GM19240 (cell line): ENCODE results near the genes SEC22C and KLHL40.

- RRBS, result no CpG with 5 or more reads among the region's 10 CpGs
Measured at GRCh38 chr3:41120204-41120704, 79.1 kb upstream of the CTNNB1 start.

DNA sequence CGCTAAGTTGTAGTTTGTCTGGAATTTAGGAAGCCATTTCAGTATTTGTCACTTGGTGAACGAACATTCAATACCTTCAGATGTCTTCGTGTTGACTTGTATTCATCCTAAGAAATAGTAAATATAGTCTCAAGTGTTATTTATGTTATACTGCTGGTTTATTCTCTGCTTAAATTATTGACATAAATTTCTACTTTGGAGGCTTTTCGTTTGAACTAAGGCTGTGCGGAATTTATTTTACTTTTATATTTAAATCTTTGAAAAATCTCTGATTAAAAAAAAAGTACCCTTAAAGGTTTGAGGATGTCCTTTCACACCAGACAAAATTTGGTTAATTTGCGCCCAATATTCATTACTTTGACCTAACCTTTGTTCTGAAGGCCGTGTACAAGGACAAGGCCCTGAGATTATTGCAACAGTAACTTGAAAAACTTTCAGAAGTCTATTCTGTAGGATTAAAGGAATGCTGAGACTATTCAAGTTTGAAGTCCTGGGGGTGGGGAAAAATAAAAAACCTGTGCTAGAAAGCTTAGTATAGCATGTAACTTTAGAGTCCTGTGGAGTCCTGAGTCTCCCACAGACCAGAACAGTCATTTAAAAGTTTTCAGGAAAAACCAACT, 1.9 kb downstream of the CTNNB1 start:
- RRBS, result no CpG with 5 or more reads among the region's 7 CpGs

GRCh38 chr3:41202799-41203487, 3.6 kb downstream of the CTNNB1 start:
- RRBS, result no CpG with 5 or more reads among the region's 1 CpG

DNA sequence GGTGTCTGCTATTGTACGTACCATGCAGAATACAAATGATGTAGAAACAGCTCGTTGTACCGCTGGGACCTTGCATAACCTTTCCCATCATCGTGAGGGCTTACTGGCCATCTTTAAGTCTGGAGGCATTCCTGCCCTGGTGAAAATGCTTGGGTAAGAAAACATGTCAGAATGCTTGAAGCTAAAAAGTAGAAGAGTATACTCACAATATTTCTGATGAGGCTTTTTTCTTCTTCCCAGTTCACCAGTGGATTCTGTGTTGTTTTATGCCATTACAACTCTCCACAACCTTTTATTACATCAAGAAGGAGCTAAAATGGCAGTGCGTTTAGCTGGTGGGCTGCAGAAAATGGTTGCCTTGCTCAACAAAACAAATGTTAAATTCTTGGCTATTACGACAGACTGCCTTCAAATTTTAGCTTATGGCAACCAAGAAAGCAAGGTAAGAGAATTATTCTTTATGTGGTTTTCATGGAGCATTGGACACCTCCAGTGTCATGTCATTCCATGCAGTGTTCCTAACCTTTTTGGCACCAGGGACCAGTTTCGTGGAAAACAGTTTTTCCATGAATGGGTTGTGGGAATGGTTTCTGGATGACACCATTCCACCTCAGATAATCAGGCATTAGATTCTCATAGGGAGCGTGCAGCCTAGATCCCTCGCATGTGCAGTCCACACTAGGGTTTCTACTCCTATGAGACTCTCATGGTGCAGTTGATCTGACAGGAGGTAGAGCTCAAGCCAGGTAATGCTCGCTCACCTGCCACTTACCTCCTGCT, 26.3 kb downstream of the CTNNB1 start:
- RRBS, result no CpG with 5 or more reads among the region's 10 CpGs

DNA sequence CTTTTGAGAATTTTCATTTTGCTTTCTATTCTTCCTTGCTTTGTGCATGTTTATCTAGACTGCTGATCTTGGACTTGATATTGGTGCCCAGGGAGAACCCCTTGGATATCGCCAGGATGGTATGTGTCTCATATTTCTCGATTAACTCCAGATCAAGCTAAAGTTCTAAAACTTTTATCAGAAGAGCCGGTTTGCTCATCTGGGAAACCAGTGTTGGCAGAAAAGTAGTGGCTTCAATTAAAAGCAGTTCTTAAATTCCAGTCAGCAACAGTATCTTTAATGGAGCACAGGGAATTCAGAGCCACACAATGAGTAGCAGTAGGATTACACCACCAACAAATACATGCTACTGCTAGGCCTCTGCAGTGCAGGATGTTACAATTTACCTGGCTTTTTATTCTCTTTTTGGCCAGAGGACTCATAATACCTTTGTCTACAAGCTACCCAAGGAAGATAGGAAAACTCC, 38.7 kb downstream of the CTNNB1 start:
- RRBS, result no CpG with 5 or more reads among the region's 3 CpGs

DNA sequence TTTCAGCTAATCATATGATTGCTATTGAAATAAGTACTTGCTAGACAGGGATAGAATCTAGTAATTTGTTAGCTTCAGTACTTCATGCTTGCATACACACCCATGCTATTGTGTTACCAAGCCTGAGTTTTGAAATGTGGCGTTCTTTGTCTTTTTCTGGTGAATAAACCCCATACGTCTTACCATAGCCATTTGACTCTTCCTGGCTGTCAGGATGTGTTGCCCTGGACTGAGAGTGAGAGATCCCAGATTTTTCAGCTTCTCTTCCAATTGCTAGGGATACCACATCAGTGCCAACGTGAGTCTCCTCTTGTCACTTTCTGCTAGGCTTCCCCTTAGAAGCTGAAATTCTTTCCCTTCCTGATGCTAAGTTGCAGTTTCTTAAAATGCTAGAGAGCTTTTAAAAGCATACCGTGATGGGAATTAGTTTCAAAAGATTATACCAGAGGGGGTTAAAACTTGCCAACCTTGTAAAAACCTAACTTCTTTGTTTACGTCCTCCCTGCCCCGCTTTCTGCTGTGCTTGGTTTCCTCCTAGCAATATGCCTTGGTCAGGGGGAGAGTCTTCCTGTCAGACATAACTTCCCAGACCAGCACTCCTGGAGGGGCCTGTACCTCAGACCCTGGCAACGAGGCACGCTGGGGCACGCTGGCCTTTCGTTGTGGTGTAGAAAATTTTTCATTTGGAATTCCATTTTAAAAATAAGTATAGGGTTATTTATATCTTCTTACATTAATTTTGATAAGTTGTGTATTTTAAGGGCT, 62.9 kb upstream of the ULK4 start:
- RRBS, result no CpG with 5 or more reads among the region's 10 CpGs

DNA sequence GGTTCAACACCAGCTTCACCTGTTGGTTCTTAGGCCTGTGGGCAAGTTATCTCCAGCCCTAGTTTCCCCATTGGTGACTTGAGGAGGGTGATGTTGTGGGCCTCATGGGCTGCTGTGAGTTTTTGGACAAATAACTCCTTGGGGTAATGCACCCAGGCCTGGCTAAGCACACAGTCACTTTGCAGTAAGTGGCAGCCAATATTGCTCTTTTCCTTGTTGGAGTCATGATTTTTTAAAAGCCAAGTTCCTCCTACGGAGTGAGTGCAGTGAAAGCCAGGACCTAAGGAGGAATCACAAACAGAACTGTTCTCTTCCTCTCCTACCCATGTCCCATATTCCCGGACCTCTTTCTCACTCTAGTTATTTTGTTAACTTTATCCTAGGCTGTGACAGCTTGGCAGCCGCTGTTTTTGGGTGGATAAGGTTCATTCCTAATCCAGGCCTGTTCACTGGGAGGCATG, 20.2 kb upstream of the TRAK1 start:
- RRBS, result no CpG with 5 or more reads among the region's 3 CpGs

DNA sequence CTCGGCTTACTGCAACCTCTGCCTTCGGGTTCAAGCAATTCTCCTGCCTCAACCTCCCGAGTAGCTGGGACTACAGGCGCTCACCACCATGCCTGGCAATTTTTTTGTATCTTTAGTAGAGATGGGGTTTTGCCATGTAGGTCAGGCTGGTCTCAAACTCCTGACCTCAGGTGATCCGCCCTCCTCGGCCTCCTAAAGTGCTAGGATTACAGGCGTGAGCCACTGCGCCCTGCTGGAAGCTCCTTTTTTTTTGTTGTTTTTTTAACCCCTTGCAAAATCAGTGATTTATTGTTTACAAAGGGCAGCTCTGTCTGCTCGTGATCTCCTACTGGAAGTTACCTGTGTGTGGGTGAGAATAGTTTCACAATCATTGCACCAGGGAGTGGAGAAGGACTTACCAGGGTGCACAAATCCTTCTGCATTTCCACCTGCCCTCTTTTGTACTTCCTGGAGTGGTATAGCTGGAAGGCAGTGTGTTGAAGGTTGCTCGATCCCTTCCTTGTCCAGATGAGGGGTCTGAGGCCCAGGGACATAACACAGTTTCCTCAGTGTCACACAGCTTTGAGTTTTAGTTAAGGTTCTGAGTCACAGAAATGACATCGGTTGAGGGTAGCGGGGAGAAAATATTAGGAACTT, 11.5 kb upstream of the TRAK1 start:
- RRBS, result no CpG with 5 or more reads among the region's 12 CpGs

- RRBS, result no CpG with 5 or more reads among the region's 5 CpGs
Measured at GRCh38 chr3:42345862-42346255, 64.6 kb downstream of the LYZL4 start.

- RRBS, result no CpG with 5 or more reads among the region's 9 CpGs
Measured at GRCh38 chr3:42504198-42504999, 2.0 kb downstream of the VIPR1 start.

GRCh38 chr3:42529634-42529925, 27.1 kb downstream of the VIPR1 start:
- RRBS, result no CpG with 5 or more reads among the region's 2 CpGs

GRCh38 chr3:42532601-42533709, 30.5 kb downstream of the VIPR1 start:
- RRBS, result no CpG with 5 or more reads among the region's 9 CpGs

GRCh38 chr3:42581599-42582829, at the start of gene SEC22C:
SEC22C (minus strand) TSS chr3:42581967.
- RRBS, result 2% methylated on average over 34 of the region's 86 CpGs

DNA sequence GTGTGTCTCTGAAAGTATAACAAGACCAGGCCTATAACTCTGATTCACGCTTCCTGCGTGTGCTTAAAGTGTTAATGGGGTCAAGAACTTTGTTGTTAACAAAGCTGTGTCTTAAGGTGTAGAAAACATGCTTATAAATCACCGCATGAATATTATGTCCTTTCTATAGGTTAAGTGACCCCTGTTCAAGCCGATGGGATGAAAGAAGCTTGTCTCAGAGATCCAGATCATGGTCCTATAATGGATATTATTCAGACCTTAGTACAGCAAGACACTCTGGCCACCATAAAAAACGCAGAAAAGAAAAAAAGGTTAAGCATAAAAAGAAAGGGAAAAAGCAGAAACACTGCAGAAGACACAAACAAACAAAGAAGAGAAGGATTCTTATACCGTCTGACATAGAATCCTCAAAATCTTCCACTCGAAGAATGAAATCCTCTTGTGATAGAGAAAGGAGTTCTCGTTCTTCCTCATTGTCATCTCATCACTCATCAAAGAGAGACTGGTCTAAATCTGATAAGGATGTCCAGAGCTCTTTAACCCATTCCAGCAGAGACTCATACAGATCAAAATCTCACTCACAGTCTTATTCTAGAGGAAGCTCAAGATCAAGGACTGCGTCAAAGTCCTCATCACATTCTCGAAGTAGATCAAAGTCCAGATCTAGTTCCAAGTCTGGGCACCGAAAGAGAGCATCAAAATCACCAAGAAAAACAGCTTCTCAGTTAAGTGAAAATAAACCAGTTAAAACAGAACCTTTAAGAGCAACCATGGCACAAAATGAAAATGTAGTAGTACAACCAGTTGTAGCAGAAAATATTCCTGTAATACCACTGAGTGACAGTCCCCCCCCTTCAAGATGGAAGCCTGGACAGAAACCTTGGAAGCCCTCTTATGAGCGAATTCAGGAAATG, 16.5 kb upstream of the ZBTB47 start:
- RRBS, result no CpG with 5 or more reads among the region's 12 CpGs

GRCh38 chr3:42683934-42684670, 1.2 kb upstream of the KLHL40 start:
- RRBS, result no CpG with 5 or more reads among the region's 8 CpGs

DNA sequence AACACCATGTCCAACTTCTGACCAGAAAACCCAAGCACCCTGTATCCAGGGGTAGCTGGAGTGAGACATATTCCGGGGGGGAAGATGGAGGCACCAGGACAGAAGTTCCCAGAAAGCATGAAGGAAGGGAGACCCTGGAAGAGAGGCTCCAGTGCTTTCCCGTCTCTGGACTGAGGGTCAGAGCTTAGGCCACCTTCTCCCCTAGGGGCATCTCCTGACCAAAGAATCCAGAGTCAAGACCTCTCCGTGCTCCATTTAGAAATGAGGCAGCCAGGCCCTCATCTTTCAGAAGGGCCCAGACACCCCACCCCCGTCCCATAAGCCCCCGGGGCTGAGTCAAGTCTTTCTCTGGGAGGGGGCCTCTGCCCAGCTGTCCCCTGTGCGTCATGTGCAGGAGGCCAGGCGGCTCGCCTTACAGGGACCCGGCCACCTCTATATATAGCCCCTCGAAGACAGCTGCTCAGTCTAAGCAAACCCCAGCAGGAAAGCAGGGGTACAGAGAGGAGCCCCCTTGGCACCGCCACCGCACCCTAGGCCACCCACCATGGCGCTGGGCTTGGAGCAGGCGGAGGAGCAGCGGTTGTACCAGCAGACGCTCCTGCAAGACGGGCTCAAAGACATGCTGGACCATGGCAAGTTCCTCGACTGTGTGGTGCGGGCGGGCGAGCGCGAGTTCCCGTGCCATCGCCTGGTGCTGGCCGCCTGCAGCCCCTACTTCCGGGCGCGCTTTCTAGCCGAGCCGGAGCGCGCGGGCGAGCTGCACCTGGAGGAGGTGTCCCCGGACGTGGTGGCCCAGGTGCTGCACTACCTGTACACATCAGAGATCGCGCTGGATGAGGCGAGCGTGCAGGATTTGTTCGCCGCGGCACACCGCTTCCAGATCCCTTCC, at the start of gene KLHL40:
KLHL40 (plus strand) TSS at position 463 of the 889 bp plus-strand sequence.
- RRBS, result 56% methylated on average over 10 of the region's 45 CpGs

DNA sequence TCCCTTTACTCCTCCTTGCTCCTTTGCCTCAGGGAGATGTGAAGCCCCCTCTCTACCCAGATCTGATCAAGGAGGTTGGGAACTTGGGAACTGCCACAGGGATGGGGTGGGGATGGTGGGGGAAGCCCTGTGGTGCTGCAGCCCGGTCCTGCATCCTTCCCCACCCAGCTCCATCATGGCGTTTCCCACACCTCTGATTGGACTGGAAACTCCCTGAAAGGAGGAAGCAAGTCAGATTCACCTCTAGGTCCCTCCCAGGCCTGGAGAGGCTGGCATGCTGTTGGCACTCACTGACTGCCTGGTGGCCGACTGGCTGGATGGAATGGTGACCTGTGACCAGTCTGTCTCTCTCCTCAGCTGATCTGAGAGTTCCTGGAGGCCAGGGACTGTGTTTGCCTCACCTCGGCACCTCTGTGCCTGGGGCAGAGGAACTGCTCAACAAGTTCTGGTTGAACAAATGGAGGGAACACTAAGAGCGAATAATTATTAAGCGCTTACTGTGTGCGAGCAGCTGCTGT, 3.3 kb upstream of the HHATL start:
- RRBS, result no CpG with 5 or more reads among the region's 7 CpGs

GRCh38 chr3:42729295-42729560, 26.6 kb upstream of the HHATL start:
- RRBS, result no CpG with 5 or more reads among the region's 2 CpGs

DNA sequence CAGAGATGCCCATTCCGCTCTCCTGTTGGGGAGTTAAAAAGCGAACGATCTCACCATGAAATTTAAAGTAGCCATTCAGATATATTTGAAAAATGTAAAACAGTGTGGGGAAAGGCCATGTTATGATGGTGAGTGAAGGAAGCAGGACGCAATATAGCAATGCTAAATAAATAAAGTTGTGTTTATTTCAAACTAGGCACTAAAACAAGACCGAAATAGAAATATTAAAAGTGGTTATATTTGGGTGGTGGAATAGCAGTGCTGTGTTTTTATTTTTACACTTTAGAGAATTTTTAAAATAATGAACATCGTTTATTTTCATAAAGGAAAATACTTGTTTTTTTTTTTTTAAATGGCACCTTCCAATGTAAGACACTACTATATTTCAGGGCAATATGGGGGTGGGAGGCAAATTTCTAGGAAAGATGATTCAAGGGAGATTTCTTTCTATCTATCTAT, 441 bp upstream of the CCDC13 start:
- RRBS, result no CpG with 5 or more reads among the region's 6 CpGs